Mesenchymal stem cell of Wharton's jelly (primary cell): ENCODE data around the genes TMEM9 and TNNT2.

DNA sequence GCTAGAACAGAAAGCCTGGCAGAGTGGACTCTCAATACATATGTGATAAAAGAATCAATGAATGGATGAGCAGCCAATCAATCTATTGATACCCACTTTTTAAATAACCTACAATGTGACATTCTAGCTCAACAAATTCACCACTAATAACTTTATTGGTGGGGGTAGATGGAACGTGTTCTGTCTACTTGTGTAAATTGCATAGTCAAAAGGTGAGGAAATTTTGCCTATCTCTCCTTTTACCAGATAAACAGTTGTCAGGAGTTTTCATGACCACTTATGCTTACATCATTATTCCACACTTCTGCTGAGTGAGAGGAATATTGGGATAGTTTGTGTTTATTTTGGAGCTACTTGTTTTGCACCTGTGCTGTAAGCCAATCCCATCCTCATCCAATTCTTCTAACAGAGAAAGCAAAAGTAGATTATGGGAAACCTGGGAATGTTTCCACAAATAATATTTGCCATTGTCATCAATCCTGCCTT, 154.5 kb downstream of the ZNF281 start:
- CAGE, long polyA plus RNA: no peak

GRCh38 chr1:200769499-200770233, 31.0 kb downstream of the CAMSAP2 start:
- CAGE, long polyA plus RNA: no peak

DNA sequence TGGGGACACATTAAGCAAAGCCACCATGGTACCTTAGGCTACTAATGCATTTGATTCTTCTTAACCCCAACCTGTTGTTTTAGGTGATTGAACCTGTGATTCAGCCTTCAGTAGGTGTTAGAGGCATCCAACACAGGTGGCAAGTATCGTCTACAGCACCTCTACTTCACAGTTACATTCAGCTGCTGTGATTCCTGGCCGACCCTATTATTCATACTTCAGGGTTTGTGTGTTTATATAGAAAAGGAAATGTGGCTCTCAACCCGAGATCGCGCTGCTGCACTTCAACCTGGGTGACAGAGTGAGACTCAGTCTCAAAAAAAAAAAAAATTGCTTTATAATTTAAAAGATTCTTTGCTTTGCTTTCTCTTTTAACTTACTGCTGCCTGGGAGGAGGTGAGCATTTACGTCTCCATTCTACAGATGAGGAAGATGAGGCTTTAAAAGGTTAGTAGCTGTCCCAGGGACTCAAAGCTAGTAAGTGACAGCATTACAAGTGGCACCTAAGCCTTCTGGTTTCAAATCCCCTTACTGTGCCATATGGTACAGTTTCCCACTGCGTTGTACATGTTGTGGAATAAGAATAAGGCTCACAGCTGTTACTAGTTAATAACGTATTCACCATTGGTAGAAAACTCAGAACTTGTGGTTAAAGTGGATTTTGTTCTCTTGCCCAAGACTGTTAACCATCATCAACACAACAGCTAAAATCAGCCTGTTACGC, 9.9 kb upstream of the GPR25 start:
- CAGE, long polyA plus RNA: no peak

- CAGE, long polyA plus RNA: no peak
Observed at GRCh38 chr1:200895479-200895776, 728 bp downstream of the INAVA start.

GRCh38 chr1:201002064-201002584, 21.4 kb downstream of the KIF21B start:
- CAGE, long polyA plus RNA: no peak

GRCh38 chr1:201154128-201155250, at the start of gene TMEM9:
Gene TMEM9 (minus strand): TSS chr1:201154474.
- CAGE, long polyA plus RNA: start-site peak on the minus strand at chr1:201154457-201154491, 1,095 and 1,041 reads in 2 replicates

DNA sequence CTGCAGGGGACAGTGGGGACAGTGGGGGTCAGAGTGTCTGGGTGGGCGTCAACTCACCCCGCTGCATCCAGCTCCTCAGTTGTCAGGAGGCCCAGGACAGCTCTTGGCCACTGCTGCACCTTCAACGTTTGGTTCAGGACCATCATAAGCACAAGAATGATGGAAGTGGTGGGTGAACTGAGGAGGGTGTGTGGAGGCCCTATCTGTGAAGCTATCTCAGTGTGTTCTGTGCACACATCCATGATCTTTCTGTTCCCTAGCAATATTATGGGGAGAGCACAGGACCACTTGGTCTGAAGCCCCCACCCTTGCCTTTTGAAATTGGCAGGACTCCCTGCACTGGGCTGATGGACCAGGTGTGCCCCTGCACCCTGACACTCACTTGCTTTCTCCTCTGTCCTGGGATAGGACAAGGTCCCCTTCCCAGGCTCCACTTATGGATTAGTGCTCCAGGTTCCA, 21.6 kb downstream of the TNNT2 start:
- CAGE, long polyA plus RNA: no peak

DNA sequence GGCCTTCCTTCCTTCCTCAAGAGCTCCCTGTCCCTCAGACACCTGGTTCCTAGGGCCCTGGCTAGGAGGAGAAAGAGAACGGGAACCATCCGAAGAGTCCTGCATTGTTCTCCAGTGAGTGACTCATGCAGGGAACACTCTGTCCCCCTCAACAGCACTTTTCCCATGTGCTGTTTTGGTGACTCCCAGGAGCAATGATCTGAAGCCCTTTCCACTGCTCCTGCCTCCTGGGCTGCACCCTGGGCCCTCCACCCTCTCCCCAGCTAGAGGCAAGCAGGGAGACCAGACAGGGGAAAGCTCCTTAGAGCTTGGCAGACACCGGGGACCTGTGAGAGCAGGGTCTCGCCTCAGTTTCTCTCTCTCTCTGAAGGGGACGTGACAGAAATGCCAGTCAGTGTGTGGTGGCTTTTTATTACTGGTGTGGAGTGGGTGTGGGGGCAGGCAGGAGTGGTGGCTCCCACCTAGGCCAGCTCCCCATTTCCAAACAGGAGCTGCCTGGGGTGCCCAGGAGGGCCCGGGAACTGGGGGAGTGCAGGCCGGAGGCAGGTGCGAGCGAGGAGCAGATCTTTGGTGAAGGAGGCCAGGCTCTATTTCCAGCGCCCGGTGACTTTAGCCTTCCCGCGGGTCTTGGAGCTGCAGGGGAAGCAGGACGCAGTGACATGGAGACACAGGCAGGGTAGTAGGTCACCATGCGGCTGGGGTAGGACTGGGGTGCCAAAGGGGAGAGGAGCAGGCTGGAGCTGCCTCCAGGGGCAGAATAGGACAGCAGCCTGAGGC, 18.7 kb downstream of the TNNT2 start:
- CAGE, long polyA plus RNA: no peak

GRCh38 chr1:201372278-201373233, 4.9 kb downstream of the TNNT2 start:
- CAGE, long polyA plus RNA: no peak

DNA sequence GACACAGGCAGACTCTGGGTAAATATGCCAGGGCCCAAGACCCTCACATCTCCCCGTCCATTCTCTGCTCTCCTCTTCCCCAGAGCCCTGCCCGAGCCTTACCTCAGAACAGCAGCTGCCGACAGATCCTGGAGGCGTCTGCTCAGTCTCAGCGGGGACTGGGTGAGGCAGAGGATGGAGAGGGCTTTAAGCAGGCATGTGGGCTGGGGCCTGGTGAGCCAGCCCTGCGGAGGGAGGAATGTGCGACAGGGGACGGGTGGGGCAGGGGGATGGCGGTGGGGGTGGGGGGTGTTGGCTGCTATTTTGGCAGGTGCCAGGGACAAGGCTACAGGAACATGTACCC, at the start of gene TNNT2:
TNNT2 (minus strand) TSS at position 160 of the 343 bp plus-strand sequence.
- CAGE, long polyA plus RNA: no peak

DNA sequence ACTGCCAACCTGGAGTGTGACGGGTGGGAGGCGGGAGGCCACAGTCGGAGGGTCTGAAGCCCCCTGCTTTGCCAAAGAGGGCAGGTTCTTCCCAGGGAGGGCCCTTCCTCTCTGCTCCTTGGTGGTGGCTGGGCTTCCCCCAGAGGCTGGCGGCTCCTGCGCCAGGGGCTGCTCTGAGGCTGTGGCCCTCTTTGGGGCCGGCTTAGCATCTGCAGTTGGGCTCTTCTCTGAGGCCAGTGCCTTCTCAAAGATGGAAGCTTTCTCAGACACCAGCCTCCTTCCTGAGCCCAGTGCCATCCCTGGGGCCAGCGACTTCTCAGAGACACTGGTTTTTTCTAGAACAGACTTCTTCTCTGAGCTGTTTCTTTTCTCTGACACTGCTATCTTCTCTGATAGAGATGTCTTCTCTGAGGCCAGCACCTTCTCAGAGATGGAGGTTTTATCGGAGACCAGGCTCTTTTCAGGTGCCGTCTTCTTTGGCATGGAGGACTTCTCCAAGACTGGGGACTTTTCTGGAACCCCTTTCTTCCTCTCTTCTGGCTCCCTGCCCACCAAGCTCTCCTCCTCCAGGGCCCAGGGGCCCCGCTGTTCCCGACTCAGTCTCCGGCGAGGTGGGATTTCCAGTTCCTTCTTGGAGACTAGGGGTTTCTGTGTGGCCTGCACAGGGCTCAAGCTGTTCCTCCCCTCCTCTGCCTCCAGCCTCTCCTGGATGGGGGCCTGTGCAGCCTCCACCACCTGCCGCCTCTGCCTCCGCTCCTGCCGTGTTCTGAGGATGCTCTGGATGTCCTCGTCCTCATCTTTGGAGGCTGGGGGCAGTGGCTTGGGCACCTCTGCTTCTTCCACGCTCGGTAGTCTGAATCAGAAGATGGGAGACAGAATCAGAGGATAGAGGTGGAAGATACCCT, 9.1 kb upstream of the TNNT2 start:
- CAGE, long polyA plus RNA: no peak

GRCh38 chr1:201400394-201401571, 1.7 kb upstream of the LAD1 start:
- CAGE, long polyA plus RNA: no peak

- CAGE, long polyA plus RNA: no peak
Observed at GRCh38 chr1:201404848-201405231, 5.7 kb upstream of the LAD1 start.

GRCh38 chr1:201406719-201407596, 7.8 kb upstream of the LAD1 start:
- CAGE, long polyA plus RNA: no peak

- CAGE, long polyA plus RNA: no peak
Observed at GRCh38 chr1:201486066-201486772, 17.2 kb upstream of the PHLDA3 start.

GRCh38 chr1:201495457-201496635, 11.1 kb downstream of the CSRP1 start:
- CAGE, long polyA plus RNA: no peak

GRCh38 chr1:201555467-201555930, 16.6 kb downstream of the NAV1 start:
- CAGE, long polyA plus RNA: no peak

DNA sequence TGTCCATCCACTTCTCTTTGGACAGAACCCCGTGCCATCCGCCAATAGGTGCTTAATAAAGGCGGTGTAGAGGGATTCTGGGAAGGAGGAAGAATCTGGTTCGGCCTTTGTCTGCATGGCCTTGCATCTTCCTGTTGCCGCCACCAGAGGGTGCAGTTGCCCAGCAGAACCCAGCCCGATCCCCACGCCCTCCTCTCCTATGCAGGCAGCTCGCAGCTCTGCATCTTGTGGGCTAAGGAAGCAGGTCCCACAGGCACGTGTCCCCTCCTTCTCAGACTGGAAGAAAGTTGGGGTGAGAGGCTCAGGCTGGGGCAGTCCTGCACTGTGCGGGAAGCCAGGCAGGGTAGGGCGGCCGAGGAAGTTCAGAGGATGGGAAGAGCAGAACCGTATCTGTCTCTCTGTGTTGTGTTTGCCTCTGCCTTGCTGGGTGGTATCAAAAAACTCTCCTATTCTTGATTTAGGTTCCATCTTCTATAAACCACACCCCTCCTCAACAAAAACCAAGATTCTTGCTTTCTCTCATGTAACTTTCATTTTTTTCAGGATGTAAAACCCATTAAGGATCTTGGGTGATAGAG, 20.9 kb downstream of the NAV1 start:
- CAGE, long polyA plus RNA: no peak

DNA sequence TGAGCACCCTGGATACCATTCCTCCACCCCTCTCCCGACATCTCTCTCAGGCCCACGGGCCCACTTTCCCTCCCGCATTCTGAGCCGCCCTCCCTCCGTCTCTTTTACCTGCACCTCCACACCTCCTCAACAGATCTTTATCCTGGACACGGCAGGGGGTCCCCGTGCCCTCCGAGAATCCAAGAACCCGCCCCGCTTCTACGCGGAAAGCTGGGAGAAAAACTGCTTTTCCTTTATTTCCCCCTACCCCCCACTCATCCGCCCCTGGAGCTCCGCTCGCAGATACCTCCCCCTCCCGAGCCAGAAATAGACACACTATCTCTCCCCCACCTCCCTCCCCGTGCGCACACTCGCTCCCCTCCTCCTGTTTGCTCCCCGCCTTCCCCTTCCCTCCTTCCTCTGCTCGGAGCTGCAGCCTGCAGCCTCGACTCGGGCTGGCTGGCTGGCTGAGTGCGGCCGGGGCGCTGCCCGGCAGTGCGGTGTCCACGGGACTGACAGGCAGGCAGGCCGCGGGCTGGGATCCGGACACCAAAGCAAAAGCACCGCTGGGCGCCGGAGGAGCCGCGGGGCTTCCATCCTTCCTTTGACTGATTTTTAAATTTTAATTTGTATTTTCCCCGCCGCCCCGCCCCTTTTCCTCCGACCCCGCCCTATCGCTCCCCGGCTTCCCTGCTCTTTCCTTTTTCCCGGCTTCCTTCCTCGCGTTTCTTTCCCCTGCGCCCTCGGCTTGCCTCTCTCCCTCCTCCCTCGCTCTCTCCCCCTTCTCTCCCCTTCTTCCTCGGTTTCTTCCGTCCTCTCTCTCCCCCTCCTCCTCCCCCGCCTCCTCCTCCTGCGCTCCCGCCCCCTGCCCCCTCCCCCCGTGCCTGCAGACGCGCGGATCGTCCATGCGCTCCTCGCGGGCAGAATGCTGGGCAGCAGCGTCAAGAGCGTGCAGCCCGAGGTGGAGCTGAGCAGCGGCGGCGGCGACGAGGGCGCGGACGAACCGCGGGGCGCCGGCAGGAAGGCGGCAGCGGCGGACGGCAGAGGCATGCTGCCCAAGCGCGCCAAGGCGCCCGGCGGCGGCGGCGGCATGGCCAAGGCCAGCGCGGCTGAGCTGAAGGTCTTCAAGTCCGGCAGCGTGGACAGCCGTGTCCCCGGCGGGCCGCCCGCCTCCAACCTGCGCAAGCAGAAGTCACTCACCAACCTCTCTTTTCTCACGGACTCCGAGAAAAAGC, 109.2 kb downstream of the NAV1 start:
- CAGE, long polyA plus RNA: no peak

GRCh38 chr1:201656148-201656511, 117.2 kb downstream of the NAV1 start:
- CAGE, long polyA plus RNA: no peak